Upper lobe of left lung (tissue), 5 donors: ENCODE results near the genes BYSL and TAF8.

GRCh38 chr6:41449747-41450214 lies 96.4 kb upstream of the FOXP4 start:
- PRO-cap, 2 experiments, result no peak in any of the 2 experiments
- RAMPAGE, long total RNA, 4 experiments, result no peak in any of the 4 experiments

GRCh38 chr6:41469663-41470337 lies 76.4 kb upstream of the FOXP4 start:
- PRO-cap, 2 experiments, result no peak in any of the 2 experiments
- RAMPAGE, long total RNA, 4 experiments, result no peak in any of the 4 experiments

- PRO-cap, 2 experiments, result no peak in any of the 2 experiments
- RAMPAGE, long total RNA, 4 experiments, result no peak in any of the 4 experiments
Observed at GRCh38 chr6:41532200-41532527, 14.0 kb upstream of the FOXP4 start.

DNA sequence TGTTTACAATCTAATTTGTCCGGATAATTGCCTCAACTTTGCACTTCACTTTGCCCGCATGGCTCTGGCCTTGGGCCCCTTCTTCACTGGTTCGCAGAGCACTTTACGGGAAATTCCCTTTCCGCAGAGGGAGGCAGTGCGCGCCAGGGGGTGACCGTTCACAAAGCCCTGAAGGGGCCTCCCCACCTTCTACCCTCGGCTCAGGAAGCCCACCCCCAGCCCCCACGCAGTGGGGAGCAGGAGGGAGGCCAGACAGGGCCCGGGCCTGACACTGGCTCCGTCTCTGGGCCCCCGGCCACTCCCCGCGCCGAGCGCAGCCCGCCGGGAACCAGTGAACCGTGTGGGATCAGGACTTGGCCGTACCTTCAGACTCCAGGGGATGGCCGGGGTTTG lies 548 bp upstream of the FOXP4 start:
- PRO-cap, 2 experiments, result no peak in any of the 2 experiments
- RAMPAGE, long total RNA, 4 experiments, result no peak in any of the 4 experiments

GRCh38 chr6:41546772-41546870 lies 440 bp downstream of the FOXP4 start:
- PRO-cap, 2 experiments, result no peak in any of the 2 experiments
- RAMPAGE, long total RNA, 4 experiments, result no peak in any of the 4 experiments

GRCh38 chr6:41579011-41579389 lies 32.8 kb downstream of the FOXP4 start:
- PRO-cap, 2 experiments, result no peak in any of the 2 experiments
- RAMPAGE, long total RNA, 4 experiments, result start-site peak on the plus strand in 1 of 4 experiments, at chr6:41578781-41579385 at its widest, 9 reads per replicate

- PRO-cap, 2 experiments, result no peak in any of the 2 experiments
- RAMPAGE, long total RNA, 4 experiments, result start-site peak on the plus strand in 2 of 4 experiments, at chr6:41594351-41594961 at its widest, 15 reads per replicate
Observed at GRCh38 chr6:41594056-41595357, 43.8 kb upstream of the MDFI start.

DNA sequence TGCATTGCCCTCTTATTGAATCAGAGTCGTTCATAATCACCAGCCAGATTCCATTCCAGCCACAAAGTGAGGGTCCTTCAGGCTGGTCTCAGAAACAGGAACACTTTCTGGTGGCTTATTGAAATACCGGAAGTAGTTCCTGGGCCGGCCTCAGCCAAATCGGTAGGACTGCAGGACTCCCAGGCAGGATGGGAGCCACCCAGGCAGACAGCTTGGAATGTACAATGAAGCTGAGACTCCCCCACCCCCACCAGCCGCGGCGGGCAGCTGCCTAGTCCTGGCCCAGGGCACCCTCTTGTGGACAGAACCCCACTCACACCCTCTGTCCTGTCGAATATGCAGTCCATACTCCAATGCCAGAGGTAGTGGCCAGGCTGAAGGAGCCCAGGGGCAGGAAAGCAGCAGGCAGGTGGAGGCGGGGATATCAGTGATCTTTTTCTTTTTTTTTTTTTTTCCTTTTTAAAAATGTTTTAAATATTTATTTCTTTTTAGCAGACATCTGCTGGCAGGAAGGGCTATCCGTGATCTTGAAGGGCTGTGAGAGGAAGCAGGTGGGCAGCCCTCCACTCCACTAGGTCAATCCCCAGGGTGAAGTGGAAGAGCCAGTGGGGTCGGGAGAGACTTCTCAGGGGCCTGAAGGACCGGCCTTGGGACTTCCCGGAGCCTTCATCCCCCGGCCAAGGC lies 43.9 kb downstream of the MDFI start:
- PRO-cap, 2 experiments, result peak in 1 of 2 experiments; most common plus-strand start position 365 of the sequence (in 1)
- RAMPAGE, long total RNA, 4 experiments, result no peak in any of the 4 experiments

DNA sequence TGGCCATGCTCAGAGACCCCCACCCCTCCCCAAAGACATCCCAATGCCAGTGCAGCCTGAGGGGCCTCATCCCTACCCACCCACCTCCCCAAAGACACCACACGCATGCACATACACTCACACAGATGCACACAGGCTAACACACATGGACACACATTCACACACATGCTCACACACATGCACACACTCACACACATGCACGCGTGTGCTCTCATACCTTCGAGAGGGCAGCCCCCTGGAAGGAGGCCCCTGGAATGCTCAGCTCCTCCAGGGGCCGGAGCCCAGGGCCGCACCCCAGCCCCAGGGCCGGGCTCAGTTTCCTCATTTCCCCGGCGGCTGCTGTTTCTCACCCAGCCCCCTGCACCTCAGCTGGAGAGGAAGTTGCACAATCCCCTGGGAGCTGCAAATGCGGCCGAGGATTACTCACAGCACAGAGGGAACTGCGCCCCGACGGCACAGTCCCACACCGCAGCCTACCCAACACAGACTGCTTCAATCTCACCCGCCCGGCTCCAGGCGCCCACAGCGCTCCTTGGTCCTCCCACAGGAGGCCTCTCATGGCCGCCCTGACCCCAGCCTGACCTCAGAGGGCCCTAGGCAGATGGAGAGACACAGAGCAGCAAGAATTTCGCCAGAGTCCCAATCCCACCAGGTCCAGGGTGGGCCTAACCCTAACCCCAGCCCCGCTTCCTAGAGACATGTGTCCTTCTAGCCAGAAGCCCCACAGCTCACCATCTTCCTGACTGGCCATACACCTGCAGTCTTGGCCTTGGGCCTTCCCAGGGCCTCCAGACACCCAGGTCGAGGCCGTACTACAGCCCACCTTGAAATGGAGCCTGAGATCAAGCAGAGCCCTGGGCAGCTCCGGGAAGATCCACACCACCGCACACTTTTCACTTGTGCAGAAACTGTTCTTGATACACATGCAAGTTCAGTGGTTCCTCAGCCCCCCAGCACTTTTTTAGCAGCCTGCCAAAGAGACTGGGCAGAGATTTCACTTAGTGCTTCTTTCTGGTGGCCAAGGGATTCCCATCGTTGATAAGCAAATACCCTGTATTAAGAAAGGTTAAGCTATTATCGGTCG lies 11.8 kb downstream of the TFEB start:
- PRO-cap, 2 experiments, result no peak in any of the 2 experiments
- RAMPAGE, long total RNA, 4 experiments, result start-site peak on the minus strand in 2 of 4 experiments, centred at positions 295 to 299 of the sequence, 11 to 19 reads per replicate

- PRO-cap, 2 experiments, result peak in 1 of 2 experiments; most common plus-strand start chr6:41730768 (in 1)
- RAMPAGE, long total RNA, 4 experiments, result no peak in any of the 4 experiments
Observed at GRCh38 chr6:41730372-41730867, 5.0 kb downstream of the TFEB start.

DNA sequence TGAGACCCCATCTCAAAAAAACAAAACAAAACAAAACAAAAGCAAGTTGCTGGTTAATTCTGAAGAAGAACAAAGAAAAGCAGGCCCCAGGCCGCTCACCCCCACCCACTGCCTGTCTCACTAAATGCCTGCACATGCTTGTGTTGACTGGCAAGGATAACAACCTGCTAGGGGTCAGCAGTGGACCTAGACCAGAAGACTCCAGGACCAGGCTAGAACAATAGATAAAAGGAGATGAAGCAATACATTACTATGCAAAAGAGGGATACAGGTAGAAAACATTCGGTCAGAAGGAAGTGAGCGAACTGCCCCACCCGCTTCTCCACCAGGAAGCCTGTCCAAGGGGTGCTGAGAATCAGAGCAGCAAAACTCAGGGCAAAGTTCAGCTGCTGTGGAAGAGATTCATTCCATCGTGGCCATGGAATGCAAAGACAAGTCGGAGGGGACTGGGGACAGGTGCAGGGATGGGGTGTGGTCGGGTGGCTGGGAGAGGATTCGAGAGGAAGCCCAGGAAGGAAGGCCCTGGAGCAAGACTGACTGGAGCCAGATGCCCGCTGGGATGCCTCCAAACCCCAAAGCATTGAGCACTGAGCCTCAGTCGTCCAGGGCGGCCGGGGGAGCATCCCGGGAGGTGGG lies 5.4 kb downstream of the PGC start:
- PRO-cap, 2 experiments, result no peak in any of the 2 experiments
- RAMPAGE, long total RNA, 4 experiments, result no peak in any of the 4 experiments

GRCh38 chr6:41758322-41758775 lies 11.2 kb upstream of the PGC start:
- PRO-cap, 2 experiments, result no peak in any of the 2 experiments
- RAMPAGE, long total RNA, 4 experiments, result no peak in any of the 4 experiments

DNA sequence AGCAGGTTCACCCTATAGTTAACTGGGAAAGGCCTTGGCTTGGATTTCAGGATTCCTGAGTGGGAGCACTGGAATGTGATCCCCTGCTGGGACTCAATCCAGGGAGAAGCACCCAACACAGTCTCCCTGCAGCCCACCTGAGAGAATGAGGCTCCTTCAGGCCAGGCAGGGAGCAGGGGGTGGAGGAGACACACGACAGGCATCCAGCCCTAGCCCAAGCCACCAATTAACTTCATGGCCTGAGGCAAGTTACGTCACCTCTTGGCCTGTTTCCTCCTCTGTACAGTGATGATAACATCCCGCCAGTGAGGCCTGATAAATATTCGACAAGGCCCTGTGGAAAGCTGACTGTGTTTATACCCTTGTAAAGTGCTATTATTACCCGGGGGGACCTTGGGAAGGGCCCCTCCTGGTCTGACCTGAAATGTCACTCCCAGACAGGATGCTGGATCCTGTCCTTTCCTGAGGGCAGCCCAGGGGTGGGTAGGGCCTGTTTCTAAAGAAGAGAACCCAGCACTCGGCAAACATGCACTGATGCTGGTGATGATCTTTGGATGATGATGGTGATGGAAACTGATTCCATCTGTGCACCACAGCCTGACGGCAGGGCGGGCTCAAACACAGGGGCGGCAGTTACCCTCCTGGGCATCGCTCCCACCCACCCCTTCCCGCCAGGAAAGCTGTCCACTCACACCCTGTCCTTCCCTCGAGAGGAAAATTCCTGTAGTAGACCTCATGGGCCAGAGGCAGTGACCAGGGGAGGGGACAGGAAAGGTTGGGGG lies 12.4 kb downstream of the FRS3 start:
- PRO-cap, 2 experiments, result no peak in any of the 2 experiments
- RAMPAGE, long total RNA, 4 experiments, result no peak in any of the 4 experiments

DNA sequence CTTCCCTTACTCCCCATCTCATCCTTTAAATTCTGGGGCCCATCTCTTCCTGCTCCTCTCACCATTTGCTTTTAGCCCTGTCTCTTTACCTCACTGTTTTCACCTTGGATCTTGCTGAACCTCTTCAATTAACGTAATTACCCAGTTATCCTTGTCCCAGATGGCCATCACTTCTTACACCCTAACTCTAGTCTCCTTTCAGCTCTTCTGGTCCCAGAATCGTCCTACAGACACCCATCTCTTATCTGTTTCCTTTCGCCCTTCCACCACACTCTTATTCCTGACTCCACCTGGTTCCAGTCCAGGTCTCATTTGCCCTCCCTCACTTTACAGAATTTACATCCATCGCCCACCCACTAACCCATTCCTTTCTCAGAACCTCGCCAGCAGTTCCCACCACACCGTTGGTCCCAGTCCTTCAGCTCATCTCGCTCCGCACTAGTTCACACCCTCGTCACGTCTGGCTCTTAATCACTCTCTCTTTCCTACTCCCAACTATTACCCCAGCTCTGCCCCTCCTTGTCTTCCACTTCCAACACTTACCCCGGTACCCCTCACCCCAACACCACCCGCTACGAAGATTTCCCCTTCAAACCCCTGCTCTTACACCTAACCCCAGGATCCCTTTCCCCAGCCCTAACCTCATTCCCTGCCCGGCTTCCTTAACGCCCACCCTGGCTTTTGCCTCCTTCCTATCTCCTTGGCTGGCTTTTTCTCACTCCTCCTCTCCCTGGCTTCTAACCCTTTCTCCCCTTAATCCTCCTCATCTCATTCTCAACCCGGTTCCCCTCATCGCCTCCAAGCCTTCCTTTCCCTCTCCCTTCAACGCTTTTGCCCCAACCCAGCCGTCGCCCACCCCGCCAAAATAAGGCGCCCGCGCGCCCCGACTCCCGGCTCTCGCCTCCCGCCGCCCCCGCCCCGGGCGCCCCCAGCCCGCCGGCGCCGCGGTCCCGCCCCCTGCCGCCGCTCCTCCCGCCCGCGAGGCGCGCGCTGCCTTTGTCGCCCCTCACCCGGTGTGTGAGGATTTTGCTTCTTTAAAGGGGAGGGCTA lies 730 bp downstream of the USP49 start:
- PRO-cap, 2 experiments, result no peak in any of the 2 experiments
- RAMPAGE, long total RNA, 4 experiments, result no peak in any of the 4 experiments

- PRO-cap, 2 experiments, result peak in 2 of 2 experiments; most common plus-strand start chr6:41921231 (in 1); most common minus-strand start chr6:41921088 (in 2)
- RAMPAGE, long total RNA, 4 experiments, result start-site peak on the plus strand in 1 of 4 experiments, at chr6:41921499-41921505 at its widest, 39 reads per replicate; start-site peak on the minus strand in 3 of 4 experiments, at chr6:41921081-41921121 at its widest, 99 to 163 reads per replicate
Observed at GRCh38 chr6:41921060-41921895, at the start of gene BYSL. TSS of gene BYSL (plus strand) at chr6:41921499.

DNA sequence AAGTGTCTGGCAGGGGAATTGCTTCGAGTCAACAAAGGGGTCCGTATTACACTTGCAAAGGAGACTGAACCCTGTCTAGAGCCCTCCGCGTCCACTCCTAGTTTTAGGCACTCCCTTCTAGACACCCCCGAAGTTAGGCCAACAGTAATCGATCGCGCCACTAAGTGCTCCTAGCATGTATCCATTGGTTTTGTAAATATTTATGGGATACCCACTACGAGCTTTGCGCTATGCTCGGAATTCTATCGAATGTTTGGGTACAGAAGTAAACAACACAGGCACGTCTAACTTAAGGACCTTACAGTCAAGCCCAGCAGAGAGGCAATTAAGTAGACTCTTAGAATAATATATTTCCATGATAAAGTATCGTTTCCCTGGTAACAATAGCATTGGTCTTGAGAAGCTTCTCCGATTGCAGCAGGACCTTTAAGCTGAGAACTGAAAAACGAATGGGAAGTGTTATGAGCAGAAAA lies 633 bp downstream of the BYSL start:
- PRO-cap, 2 experiments, result no peak in any of the 2 experiments
- RAMPAGE, long total RNA, 4 experiments, result no peak in any of the 4 experiments

GRCh38 chr6:42026318-42027124 lies 23.8 kb upstream of the TAF8 start:
- PRO-cap, 2 experiments, result no peak in any of the 2 experiments
- RAMPAGE, long total RNA, 4 experiments, result no peak in any of the 4 experiments

- PRO-cap, 2 experiments, result no peak in any of the 2 experiments
- RAMPAGE, long total RNA, 4 experiments, result no peak in any of the 4 experiments
Observed at GRCh38 chr6:42041489-42042205, 8.7 kb upstream of the TAF8 start.

DNA sequence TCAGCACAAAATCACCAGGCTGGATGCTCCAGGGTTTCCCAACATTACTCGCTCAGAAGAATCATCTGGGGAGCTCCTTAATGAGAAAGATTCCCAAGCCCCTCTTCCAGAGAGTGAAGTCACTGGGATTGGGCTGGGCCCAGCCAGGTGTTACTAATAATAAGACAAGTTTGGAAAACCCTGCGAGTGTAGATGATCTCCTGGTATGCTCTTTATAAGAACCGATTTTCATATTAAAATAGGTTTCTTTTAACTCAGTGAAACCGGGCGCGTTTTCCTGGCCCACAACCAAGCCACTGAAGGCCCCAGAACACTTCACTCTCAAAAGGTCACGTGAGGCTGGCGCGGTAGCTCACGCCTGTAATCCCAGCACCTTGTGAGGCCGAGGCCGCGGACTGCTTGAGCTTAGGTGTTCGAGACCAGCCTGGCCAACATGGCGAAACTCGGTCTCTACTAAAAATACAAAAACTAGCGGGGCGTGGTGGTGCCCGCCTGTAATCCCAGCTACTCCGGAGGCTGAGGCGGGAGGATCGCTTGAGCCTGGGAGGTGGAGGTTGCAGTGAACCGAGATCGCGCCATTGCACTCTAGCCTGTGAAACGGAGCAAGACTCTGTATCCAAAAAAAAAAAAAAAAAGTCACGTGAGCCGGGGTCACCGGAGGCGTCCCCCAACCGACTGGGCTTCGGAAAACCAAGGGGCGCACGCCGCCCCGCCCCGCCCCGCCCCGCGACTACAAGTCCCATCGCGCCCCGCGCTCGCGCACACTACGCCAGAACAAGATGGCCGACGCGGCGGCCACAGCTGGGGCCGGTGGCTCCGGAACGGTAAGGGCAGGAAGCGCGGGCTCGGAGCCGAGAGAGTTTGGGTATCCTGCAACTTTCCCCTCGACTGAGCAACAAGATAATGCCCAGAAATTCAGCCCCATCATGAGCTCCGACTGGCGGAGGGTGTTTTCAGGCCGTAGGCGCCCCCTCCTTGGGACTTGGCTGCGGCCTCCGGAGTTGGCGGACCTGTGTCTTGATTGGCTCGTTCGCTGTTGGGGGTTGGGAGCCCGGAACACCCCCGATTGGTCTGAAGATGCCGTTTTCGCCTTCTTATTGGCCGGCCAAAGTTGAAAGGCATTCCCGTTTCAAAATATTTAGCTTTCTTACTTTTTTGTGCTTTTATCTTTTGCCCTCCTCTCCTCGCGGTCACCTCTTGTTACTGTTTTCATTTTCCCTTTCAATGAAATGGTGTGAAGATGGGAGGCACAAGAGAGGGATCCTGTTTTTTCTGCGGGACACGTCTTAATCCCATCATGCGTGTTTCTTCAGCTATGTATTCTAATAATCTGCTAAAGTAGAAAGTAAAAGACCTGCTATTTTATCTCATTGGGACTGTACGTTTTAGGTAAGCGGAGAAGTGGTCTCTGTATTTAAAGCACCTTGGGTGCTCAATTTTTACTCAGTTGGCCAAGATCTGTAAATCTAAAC lies at the start of gene TAF8:
Gene TAF8 (plus strand): TSS at position 762 of the 1,472 bp plus-strand sequence.
- PRO-cap, 2 experiments, result peak in 2 of 2 experiments; most common plus-strand start position 762 of the sequence (in 1)
- RAMPAGE, long total RNA, 4 experiments, result start-site peak on the plus strand in 3 of 4 experiments, centred at positions 764 to 771 of the sequence, 141 to 726 reads per replicate

GRCh38 chr6:42092822-42093346 lies 42.6 kb downstream of the TAF8 start:
- PRO-cap, 2 experiments, result no peak in any of the 2 experiments
- RAMPAGE, long total RNA, 4 experiments, result no peak in any of the 4 experiments